ENCODE results near the gene GTF2H3.

DNA sequence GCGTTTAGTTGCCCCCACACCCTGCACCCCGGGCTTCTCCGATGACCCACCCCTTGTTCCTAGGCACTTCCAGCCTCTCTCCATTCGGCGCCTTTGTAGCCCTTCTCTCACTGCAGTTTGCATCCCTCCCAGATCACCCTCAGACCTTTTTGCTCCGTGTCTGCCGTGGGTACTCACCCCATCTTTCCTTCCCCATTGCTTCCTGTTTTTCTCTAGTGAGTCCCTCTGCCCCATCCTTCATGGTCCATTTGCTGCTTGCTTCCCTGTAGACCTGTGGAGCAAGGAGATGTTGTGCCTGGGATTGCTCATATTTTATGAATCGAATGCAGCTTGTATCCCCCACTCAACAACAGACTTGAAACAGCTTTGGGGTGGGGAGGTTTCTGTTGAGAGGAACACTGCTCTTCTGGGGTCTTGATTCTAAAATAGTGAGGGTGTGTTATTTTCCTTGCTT is 638 bp downstream of the DENR start:
- RRBS: no CpG with 5 or more reads among the region's 8 CpGs

- RRBS: no CpG with 5 or more reads among the region's 5 CpGs
These were observed 8.1 kb upstream of the HIP1R start for GRCh38 chr12:122827055-122827567.

DNA sequence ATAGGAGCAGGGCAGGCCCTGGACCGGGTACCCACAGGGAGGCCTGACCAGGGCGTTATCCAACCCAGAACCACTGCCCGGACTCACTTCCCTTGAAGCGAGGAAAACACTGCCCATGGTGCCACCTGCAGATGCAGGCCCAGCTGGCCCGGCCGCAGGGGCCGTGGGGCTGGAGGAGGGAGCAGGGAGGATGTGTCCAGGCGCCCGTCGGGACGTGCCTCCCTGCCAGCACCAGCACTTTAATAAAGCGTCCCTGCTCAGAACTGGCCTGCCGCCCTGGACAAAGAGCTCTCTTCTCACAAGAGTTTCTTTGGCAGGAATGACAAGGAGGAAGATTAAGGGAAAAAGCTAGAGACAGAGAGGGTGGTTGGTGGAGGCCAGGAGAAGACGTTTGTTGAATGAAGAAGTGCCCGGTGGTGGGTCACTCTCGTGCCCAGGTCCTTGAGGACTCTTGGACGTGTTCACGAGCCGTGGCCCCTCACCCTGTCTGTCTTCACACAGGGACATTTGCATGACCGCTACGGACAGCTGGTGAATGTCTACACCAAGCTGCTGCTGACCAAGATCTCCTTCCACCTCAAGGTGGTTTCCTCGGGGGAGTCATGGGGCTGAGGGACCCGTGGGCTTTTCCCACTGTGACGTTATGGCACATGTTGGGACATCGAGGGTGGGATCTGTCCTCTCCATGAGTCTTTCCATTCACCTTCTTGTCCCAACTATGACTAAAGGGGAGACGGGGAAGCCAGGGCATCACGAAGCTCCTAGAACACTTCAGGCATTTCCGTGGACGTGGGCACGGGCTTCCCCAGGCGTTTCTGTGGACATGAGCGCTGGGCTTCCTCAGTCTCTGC is 14.3 kb downstream of the HIP1R start:
- RRBS: 93% methylated on average over 5 of the region's 32 CpGs

- RRBS: no CpG with 5 or more reads among the region's 8 CpGs
These were observed 18.6 kb downstream of the HIP1R start for GRCh38 chr12:122853972-122854228.

GRCh38 chr12:122864144-122864910 is 29.1 kb downstream of the HIP1R start:
- RRBS: 95% methylated on average over 9 of the region's 16 CpGs

GRCh38 chr12:122866231-122867424 is 29.3 kb downstream of the VPS37B start:
- RRBS: 91% methylated on average over 6 of the region's 56 CpGs

DNA sequence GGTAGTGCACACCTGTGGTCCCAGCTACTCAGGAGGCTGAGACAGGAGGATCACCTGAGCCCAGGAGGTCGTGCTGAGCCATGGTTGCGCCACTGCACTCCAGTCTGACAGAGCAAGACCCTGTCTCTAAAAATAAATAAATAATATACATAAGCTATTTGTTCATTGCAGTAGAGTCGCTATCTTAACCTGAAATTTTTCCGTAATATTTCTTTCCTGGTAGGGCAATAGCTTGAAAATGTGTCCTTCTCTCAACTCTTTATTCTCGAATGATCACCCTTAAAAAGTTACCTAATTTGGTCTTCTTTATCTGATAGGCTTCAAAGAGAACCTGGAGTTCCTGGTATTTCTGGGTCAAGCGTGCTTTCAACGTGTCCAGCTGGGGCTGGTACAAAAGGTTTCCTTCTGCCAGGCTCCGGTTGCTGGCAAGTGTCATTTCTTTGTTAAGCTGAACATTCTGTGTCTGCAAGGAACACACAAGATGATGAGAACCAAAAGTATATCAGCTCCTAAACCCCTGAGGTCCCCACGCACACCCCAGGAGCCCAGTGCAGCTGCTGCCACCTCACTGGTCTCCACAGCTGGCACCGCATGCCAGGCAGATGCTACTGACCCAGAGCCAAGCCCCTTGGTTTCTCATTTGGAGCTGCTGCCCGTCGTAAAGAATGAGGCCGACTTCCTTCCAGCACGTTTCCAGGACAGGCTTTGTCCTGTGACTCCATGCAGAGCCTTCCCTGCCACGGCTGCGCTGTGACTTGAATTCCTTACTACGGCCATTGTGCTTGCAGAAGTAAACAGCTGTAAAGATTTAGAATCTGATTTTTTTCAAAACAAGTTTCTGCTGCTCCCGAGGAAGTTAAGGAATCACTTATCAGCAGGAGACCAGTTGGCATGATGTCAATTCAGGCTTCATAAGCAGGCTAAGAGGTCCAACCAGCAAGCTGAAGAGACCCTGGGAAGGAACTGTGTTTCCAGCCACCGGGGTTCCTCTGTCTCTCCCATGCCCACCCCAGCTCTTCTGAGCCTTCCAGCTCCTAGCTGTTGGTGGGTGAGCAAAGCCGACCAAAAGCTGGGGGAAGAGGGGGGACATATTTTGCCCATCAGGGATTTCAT is 25.0 kb downstream of the VPS37B start:
- RRBS: no CpG with 5 or more reads among the region's 20 CpGs

- RRBS: 3% methylated on average over 5 of the region's 17 CpGs
These were observed 7.5 kb downstream of the VPS37B start for GRCh38 chr12:122888206-122889103.

GRCh38 chr12:122943099-122943631 is 23.1 kb downstream of the ABCB9 start:
- RRBS: no CpG with 5 or more reads among the region's 13 CpGs

- RRBS: 3% methylated on average over 29 of the region's 60 CpGs
These were observed 873 bp downstream of the ARL6IP4 start for GRCh38 chr12:122981033-122982075.

DNA sequence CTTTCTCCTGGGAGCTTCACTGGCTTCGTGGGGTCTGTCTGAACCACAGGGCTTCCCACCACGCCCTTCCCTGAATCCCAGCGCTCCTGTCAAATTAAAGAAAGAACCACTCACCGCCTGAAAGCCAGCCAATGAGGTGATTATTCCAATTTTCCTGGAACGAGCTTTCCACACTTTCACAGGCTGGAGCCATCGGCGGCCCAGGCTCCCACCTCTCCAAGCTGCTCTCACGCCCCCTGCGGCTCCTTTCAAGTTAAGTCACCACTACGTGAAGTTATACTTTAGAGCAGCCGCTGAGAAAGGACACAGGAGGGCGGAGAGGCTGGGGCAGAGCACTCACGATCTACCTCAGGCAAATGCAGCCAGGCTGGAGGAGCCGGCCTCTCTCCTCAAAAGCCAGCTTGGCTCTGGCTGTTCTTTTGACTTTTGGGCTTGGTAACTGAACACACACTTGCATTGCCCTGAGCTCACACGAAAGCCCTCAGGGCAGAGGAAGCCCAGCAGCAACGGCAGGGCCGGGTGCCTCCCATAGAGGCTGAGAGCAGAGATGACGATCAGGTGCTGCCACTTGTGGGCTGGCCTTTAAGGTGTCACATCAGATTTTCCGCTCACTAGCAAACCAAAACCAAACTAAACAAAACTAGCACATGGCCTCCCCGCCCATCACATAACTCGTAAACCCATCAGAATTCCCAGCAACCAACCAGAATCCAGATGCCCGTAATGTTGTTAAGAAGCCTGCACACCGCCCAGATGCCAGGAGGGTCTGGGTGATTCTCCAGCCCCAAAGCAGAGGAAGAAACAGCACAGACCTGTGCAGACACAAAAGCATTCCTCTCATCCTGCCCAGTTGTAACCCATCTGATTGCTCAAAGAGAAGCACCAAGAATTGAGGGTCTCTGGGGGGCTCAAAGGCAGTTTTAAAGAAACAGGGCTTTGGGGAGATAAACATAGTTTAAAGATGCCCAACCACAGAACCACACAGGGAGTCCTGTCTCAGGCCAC is 75.1 kb downstream of the PITPNM2 start:
- RRBS: no CpG with 5 or more reads among the region's 23 CpGs

- RRBS: no CpG with 5 or more reads among the region's 13 CpGs
These were observed 6.7 kb downstream of the CDK2AP1 start for GRCh38 chr12:123265009-123265363.

- RRBS: no CpG with 5 or more reads among the region's 16 CpGs
These were observed 11.0 kb downstream of the KMT5A start for GRCh38 chr12:123394793-123395439.

DNA sequence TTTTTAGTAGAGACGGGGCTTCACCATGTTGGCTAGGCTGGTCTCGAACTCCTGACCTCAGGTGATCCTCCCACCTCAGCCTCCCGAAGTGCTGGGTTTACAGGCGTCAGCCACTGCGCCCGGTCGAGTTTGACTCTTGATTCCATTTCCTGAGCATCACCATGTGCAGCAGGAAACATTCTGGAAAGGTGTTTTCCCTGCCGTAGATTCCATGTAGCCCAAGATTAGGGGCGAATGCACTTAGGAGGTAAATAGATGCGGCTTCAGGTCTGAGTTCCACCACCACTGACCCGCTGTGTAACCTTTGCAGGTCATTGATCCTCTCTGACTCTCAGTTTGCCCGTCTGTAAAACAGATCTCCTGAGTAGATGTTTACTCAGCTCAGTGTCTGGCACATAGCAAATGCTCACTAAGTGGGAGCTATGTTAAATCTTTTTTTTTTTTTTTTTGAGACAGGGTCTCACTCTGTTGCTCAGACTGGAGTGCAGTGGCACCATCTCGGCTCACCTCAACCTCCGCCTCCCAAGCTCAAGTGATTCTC is 15.8 kb downstream of the RILPL2 start:
- RRBS: no CpG with 5 or more reads among the region's 14 CpGs

GRCh38 chr12:123431150-123431504 is 5.4 kb downstream of the RILPL2 start:
- RRBS: no CpG with 5 or more reads among the region's 6 CpGs

DNA sequence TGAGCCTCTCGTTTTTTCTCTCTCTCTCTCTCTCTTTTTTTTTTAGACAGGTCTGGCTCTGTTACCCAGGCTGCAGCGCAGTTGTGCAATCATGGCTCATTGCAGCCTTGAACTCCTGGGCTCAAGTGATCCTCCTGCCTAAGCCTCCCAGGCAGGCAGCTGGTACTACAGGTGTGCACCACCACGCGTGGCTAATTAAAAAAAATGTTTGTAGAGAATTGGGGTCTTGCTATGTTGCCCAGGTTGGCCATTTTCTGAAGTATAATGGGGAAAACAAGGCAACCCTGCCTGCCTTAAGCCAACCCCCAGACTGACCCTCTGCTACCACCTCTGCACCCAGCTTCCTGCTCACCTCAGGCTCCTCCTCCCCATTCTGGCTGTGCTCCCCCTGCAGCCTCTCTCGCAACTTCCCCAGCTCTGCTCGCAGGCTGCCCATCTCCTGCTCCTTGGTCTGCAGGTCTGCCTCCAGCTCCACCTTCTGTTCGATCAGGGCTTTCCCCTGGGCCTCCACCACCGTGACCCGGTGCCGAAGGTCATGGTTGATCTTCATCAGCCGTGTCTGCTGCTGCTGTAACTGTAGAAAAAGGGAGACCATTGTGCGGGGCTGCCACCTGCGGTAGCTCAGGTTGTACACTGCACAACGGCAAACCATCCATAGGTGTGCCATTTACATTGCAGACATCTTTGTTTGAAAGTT is 35.2 kb downstream of the RILPL1 start:
- RRBS: no CpG with 5 or more reads among the region's 14 CpGs

DNA sequence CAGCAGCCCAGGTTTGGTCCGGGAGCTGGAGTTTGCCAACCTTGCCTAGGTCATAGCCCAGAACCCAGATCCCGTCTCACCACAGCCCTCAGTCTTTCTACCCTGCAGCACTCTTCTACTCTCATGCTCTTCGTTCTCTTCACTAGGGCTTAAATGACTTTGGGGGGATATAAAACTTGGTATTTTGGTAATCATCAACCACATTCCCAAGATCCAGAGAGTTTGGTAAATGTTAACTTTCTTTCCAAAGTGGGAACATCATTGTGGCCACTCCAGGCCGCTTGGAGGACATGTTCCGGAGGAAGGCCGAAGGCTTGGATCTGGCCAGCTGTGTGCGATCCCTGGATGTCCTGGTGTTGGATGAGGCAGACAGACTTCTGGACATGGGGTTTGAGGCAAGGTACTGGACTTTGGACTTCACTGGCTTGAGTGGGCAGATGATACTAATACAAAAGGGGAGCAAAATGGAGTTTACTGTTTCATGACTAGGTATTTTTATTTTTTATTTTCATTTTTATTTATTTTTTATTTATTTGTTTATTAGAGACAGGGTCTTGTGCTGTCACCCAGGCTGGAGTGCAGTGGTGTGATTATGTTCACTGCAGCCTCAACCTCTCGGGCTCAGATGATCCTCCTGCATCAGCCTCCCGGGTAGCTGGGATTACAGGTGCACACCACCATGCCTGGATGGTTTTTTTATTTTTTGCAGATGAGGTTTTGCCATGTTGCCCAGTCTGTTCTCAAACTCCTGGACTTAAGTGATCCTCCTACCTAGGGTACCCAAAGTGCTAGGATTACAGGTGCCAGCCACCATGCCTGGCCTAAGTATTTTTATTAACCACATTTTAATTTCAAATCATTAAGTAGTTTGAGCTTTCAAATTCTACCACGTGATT is 6.8 kb downstream of the DDX55 start:
- RRBS: no CpG with 5 or more reads among the region's 10 CpGs

DNA sequence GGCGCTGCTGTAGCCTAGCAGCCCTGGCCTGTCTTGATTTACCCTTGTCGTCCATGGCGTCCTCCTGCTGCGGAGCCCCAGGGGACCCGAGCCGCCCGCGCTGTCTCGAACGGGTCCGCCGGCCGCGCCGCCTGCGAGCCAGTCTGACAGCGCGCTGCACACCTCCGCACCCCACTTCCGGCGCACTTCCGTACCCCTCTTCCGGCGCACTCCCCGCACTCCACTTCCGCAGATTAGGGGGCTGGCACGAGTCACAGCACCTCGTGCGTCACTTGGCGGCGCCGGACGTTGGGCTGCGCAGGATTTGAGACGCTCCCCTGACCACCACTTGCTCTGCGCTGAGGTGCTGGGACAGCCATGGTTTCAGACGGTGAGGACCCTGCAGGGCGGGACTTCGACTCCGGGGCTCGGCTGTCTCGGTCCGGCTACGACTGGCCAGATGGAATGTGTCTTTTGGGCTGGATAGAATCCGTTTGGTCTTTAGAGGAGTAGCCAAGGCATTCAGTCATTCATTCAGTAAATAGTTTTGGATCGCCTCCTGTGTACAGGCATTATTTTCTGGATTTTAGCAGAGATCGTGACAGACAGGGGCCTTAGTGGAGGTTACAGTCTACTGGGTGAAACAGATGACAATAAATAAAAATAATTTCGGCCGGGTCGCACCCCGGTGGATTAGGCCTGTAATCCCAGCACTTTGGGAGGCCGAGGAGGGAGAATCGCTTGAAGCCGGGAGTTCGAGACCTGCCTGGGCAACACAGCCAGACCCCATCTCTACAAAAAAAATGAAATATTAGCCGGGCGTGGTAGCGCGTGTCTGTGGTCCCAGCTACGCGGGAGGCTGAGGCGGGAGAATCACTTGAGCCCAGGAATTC is at the start of gene GTF2H3:
GTF2H3 (plus strand) TSS at position 327 of the 872 bp plus-strand sequence.
- RRBS: 2% methylated on average over 18 of the region's 62 CpGs

DNA sequence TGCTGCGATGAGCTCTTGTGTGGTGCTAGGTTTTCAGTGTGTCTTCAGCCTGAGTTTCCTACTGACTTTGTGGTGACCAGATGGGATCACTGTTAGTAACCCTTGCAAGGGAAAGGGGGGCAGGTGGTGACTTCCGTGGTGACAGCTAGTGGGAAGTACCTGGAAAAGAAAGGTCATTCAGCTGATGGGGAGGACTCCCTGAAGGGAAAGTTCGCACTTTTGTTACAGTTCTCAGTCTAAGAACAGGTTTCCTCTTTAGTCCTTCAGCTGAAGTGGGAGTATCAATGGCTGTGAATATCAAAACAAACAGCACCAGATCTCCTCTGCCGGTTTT is 2.1 kb downstream of the ATP6V0A2 start:
- RRBS: no CpG with 5 or more reads among the region's 4 CpGs

DNA sequence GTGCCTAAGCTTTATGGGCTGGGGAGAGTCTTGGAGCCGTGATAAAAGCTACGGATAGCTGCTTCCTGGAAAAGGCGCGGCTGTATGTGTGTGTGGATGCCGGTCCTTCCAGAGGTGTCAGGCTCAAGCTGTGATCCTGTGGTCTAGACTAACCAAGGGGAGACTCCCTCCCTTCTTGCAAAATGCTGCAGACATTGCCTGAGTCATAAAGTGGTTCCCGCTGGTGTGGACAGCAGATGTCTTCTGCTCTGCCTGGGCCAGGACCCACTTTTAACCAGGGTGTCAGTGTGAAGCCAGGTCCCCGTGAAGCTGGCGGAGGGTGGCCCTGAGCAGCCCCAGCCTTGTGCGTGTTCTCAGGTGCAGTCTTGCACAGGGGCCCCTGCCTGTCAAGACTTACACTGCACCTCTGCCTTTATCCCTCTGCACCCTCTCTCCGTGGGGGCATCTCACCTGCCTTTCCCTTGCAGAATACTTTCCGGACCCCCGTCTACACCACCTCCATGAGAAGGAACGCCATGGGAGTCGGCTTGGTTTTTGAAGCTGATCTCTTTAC is 37.7 kb downstream of the CCDC92 start:
- RRBS: no CpG with 5 or more reads among the region's 14 CpGs